ENCODE results near the genes AS3MT and INA.

GRCh38 chr10:102744262-102745087 lies 727 bp downstream of the WBP1L start:
- PRO-cap: no peak

DNA sequence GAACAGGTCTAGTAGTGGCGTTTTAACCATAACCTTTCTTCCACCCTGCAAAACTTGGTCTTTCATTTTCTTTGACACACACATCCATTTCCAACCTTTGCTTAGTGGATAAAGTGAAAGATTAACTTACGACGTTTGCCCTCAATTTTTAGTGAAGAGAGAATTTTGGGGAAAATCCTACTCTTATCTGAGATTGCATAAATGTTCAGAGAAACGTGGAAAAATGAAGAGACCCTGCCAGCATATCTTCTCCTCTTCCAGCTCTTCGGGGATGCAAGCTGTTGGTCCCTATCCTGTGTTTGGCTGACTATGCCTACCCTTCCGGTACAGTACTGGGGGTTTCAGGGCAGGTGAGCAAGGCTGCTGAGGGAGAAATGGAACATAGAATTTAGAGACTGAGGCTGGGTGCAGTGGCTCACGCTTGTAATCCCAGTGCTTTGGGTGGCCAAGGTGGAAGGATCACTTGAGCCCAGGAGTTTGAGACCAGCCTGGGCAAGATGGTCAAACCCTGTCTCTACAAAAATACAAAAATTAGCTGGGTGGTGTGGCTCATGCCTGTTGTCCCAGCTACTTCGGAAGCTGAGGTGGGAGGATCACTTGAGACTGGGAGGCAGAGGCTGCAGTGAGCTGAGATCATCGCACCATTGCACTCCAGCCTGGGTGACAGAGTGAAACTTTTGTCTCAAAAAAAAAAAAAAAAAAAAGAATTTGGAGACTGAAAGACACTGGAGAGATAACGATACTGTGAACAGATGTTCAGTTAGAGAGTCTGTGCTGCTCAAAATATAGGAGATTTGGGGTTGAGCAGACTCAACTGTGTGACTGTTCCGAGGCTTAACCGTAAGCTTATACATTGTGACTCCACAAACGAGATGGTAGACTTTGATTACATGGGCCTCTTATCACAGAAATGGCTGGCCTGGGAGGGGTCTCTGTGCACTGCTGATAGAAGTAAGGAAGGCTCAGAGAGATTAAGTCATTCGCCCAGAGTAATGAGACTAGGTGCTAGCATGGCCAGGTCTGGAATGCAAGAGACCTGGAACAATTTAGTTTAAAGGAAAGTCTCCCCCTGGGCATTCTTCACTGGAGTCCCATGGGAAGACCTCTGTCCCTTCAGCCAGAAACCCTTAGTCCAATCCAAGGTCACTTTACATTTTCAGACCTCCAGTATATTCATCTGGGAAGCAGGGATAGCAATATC lies 19.2 kb downstream of the WBP1L start:
- PRO-cap: no peak

- PRO-cap: no peak
Observed at GRCh38 chr10:102764799-102765594, 21.2 kb downstream of the WBP1L start.

DNA sequence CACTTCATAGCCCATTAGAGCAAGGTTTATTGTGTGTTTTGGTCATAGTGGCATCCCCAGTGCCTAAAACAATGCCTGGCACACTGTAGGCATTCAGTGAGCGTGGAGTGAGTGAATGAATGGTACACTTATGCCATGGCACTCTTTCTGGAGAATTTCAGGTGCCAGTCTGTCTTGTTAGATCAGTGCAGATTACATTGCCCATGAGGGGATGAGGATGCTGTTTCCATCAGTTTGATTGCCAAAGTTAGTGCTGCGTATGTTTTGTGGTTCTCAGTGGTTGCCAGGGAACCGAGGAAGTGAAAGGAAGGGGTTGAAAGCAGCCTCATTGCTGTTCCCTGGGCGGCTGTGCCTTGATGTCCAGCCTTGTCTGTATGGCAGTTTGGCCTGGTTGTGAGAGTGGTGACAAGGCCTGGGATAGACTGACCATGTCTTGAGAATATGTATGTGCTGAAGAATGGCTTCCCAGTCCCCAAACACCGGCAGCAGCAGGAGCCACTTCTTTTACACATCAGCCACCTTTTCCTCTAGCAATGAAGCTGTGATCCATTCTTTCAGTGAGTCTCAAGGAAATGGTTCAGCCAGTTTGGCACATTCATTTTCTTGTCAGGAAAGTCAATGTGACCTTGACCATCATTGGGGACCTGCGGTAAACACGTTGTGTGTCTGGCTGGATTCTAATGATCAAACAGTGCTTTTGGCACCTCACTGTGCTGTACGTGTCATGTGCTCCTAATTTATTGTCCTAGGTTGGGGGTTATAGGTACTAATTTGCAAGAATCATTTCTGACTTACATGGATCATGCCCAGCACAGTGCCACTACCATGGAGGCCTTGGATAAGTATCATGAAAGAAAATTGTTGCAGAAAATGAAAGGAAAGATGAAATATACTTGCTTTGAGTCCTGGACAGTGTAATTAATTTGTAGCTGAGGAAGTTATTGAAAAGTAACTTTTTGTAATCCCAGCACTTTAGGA lies 30.4 kb downstream of the WBP1L start:
- PRO-cap: no peak

GRCh38 chr10:102774876-102775948 lies 31.5 kb downstream of the WBP1L start:
- PRO-cap: no peak

DNA sequence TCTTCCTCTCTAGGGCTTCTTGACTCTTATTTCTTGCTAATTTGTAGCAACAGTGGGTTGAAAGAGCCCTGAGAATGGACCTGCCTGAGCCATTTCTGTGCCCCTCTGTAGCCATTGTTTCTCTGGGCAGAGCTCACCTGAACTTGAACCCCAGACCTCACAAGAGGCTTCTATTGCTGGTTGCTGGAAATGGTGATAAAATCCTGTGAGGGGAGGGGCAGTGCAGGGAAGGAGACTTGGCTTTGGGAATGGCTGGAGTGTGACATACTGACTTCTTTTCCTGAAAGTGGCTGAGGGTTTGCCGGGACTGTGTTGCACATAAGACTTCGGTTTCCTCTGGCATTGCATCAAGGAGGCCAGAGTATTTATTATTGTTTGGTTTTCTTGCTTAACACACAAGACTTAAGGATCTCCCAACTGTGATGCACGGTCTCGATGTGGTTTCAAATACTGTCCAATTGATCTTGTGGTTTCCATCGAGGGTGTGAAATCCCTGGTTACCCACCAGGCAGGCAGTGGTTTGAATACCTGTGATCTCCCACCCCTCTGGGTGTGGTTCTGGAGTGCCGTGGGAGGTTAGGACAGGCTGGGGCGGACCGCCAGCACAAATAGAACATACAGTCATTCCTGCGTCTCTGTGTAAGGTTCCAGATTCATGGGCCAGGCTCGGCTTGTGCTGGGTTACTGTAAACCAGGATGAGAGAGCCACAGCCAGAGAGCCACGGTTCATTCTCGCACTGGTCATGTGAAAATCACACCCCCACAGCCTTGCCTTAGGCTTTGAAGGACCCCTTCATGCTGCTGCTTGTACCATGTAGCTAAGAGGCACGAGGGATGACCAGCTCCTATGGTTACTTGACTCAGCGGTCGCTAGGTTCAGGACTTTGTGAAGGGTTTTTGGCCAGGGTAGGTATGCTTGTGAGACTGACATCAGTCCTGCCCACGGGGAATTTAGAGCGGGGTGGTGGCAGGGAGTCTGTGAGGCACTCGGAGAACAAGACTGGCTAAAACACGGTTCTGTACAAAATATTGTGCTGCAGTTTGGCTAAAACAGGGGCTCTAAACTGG lies 39.1 kb downstream of the WBP1L start:
- PRO-cap: no peak

- PRO-cap: no peak
Observed at GRCh38 chr10:102800731-102801343, 36.4 kb downstream of the CYP17A1 start.

DNA sequence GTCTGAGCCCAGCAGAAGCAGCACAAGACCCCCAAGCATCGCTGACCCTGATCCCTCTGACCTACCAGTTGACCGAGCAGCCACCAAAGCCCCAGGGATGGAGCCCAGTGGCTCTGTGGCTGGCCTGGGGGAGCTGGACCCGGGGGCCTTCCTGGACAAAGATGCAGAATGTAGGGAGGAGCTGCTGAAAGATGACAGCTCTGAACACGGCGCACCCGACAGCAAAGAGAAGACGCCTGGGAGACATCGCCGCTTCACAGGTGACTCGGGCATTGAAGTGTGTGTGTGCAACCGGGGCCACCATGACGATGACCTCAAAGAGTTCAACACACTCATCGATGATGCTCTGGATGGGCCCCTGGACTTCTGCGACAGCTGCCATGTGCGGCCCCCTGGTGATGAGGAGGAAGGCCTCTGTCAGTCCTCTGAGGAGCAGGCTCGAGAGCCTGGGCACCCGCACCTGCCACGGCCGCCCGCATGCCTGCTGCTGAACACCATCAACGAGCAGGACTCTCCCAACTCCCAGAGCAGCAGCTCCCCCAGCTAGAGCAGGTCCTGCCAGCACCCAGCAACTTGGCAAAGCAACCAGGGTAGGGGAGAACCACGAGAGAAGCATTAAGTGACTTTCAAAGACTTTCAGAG lies 24.3 kb downstream of the CYP17A1 start:
- PRO-cap: unidirectional peak, plus-strand start at position 227 of the sequence

DNA sequence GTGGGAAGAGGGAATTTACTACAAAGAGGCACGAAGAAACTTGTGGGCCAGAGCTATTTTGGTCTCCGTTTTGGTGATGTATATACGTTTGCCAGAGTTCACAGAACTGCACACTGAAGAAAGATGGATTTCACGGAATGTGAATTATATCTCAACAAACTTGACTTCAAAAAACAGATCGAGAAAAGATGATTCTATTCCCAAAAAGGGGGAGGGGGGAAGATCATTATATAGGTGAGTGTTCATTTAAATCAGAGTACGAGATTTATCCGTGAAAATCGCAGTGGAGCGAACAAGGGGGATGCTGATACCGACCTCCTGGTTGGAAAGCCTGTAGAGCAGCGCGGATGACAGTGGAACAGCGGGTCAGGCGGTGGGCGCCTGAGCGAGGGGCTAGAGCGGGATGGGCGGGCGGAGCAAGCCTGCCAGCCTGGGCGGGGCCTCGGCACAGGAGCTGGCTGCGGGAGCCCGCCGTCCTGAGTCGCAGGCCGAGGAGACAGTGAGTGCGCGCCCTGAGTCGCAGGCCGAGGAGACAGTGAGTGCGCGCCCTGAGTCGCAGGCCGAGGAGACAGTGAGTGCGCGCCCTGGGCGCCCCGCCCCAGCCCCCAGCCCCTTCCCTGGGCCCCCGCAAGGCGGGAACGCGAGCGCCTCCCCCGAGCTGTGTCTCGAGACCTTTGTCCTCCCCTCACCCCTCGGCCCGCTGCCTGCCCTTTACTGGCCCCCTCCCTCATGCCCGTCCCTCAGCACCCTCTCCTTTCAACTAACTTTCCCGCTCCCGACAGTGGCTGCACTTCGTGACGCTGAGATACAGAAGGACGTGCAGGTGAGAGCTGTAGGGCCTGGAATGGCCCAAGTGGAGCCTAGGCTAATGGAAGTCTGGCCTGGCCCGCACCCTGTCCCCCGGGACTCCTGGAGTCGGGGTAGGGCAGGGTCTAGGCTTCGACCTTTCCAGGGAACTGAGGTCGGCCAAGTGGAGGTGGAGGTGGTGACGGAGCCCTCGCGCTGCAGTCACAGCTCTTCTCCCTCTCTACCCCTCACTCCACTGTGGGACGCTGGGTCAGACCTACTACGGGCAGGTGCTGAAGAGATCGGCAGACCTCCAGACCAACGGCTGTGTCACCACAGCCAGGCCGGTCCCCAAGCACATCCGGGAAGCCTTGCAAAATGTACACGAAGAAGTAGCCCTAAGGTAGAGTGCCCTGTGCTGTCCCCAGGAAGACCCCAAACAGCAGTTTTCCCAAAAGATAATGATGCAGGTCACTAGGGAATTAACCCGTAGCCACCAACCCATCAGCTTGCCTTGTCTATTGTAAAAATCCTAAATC lies at the start of gene AS3MT:
Gene AS3MT, plus strand, starts transcription at position 448 of the 1,325 bp plus-strand sequence.
- PRO-cap: unidirectional peak, plus-strand start at position 448 of the sequence

GRCh38 chr10:102923210-102923717 lies 5.2 kb downstream of the CNNM2 start:
- PRO-cap: no peak

- PRO-cap: no peak
Observed at GRCh38 chr10:102965325-102966006, 47.4 kb downstream of the CNNM2 start.

- PRO-cap: no peak
Observed at GRCh38 chr10:103139899-103140543, 53.1 kb downstream of the NT5C2 start.

- PRO-cap: no peak
Observed at GRCh38 chr10:103276543-103277261, at the start of gene INA. Gene INA (plus strand): TSS chr10:103277138.

GRCh38 chr10:103594696-103595876 lies 101.6 kb downstream of the NEURL1 start:
- PRO-cap: no peak

- PRO-cap: no peak
Observed at GRCh38 chr10:103605648-103606268, 112.3 kb downstream of the NEURL1 start.

DNA sequence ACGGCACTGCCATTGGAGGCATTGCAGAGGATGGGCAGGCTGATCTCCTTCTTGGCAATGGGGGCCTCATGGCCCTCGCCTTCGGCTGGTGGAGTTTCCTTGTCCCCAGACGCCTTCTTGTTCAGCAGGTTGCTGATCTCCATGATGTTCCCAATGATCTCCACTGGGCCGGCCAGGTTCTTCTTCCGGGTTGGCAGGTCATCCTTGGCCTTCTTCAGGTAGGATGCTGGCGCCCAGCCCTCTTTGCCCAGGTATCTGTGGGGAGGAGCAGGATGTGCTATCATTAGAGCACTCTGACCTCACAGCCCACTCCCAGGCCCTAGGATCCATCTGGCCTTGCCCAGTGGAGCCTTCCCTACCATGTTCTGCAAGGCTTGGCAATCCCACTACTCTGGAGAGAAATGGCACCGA lies 119.4 kb downstream of the NEURL1 start:
- PRO-cap: no peak

- PRO-cap: no peak
Observed at GRCh38 chr10:103701595-103702584, 153.5 kb downstream of the SH3PXD2A start.

- PRO-cap: no peak
Observed at GRCh38 chr10:103739307-103740080, 115.9 kb downstream of the SH3PXD2A start.

GRCh38 chr10:103831823-103832510 lies 23.4 kb downstream of the SH3PXD2A start:
- PRO-cap: no peak

- PRO-cap: no peak
Observed at GRCh38 chr10:103851327-103851741, 4.0 kb downstream of the SH3PXD2A start.